Mammary epithelial cell (primary cell): ENCODE results near the gene ACSM6.

DNA sequence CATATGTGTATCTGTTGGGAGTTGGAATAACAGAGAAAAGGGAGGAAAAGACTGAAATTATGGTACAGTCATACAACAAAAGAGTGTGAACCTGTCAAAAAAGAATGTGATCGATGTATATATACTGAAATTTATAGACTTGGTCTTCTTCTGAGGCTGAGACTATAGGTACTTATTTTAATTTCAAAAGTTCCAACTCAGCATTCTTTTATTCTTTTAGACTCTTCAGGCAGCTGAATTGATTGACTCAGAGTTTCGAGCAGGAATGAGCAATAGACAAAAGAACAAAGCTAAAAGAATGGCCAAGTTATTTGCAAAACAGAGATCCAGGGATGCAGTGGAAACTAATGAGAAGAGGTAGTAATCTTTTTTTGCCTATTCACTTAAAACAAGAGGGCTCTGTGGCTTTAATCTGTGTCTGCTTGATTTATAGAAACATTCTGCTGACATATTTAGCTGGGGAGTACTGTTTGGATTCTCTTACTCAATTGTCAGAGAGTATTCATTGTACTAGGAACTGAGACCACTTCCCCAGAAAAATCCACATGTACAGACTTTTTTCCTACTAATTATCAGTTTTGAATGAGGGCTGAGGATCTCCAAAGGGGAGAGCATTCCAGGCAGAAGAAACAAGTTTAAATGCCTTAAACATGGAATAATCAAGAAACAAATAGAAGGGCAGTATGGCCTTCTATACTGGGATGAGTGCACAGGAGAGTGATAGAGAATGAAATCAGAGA lies 30.1 kb downstream of the BTAF1 start:
- CAGE, long polyA plus RNA, result no peak
- RRBS, result no CpG with 5 or more reads among the region's 2 CpGs

DNA sequence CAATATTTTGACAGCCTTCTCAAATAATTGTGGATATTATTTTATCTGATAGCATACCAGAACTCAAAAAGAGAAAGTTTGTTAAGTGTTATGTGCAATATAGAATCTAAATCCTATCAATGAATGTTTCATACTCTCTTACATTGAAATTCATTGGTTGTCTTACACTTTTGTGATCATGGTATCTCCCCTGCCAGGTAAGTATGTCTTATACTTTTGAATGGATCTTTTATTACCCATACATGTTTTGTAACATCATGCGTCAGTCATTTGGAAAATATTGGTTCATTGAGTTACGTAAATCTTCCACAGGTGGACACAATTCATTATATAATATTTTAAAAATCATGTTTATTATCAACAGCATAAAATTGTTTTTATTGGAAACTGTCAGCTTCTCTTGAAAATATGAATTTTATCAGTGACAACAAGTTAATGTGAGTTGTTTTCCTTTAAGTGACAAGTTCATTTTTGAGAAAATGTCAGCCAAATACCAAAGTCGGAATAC lies 82.7 kb downstream of the BTAF1 start:
- CAGE, long polyA plus RNA, result no peak
- RRBS, result no CpG with 5 or more reads among the region's 3 CpGs

DNA sequence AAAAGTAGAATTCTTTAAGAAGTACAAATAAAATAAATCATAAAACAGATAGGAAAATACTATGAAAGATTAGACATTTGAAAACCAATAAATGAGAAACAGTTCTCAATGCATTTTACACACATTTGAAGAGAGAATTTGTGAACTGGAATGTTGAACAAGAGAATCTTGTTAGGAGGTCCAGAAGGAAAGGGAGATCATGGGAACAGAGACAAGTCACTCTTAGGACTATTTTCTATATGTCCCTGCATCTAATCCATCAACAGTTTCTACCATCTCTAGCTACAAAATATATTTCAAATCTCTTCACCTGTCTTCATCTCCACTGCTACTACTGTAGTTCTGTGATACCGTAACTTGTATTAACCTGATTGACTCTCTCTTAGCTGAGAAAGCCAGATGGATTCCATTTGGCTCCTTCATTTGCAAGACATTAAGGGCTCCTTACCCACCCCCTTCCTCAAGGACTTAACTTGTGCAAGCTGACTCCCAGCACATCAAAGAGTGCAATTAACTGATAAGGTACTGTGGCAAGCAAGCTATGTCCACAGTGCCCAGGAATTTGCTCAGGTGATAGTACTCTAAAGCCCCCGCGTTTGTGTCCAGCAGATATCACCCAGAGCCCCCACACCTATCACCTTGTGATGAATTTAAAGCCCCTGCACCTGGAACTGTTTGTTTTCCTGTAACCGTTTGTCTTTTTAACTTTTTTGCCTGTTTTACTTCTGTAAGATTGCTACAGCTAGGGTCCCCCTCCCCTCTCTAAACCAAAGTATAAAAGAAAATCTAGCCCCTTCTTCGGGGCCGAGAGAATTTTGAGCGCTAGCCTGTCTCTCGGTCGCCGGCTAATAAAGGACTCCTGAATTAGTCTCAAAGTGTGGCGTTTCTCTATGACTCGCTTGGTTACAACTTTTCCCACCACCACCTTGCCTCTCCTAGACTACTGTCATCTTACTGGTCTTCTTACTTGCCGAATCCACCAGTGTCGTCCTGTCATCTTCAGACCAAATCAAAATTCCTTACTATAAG lies 109.5 kb downstream of the BTAF1 start:
- CAGE, long polyA plus RNA, result no peak
- RRBS, result no CpG with 5 or more reads among the region's 14 CpGs

DNA sequence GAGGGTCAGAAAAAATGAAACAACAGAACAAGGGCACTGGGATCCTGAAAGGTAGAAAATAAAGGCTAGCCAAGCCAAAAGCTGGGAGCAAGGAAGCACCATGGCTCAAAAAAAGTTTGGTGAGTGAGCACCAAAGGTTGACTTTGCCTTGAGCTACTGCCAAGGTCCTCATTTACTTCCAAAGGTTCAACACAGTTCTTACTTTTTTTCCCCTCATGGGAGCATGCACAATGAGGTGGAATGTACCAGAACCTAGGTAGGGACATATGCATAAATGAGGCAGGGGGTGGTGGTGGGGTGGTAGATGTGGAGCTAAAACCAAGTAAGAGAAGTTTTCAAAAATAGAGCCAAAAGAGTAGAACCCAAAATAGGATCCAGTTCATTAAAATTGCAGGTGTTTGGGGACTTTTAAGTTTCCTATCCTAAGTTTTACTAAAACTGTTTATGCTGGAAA lies 182.7 kb downstream of the CPEB3 start:
- CAGE, long polyA plus RNA, result no peak

GRCh38 chr10:92180474-92181183 lies 110.2 kb downstream of the CPEB3 start:
- CAGE, long polyA plus RNA, result no peak
- RRBS, result no CpG with 5 or more reads among the region's 3 CpGs

- CAGE, long polyA plus RNA, result no peak
- RRBS, result 2% methylated on average over 8 of the region's 77 CpGs
These were observed 51.2 kb downstream of the CPEB3 start for GRCh38 chr10:92239537-92240282.

DNA sequence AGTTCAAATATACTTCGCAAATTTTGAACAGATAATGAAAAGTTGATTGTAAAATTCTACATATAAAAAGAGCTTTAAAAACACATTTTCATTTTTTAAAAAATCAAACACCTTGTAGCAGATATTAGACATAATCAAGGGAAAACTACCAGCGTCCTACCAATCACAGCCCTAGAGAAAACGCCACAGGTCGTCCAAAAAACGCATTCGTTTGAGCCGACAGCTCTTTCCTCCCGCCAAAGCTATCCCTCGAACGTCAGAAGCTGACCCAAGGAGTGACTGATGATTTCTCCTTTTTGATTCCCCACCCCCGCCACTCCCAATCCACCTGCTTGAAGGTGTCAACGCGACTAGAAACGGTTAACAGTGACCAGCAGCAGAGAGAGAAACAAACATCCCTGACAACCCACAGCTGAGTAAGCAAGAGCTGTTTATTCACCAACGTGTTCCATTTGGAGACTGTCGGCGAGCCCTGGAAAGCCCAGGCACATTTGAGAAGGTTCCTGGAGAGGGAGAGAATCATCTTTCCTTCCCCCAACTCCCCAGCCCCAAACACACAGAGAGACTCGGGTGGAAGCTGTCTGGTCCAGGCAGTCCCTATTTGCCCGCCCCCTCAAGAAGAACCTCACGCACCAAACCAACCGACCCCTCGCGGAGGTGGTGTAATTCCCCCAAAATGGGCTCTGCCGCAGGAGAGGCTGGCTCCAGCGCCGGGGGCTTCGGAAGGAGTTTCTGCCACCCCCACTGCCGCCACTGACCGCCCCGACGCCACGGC lies 652 bp downstream of the CPEB3 start:
- CAGE, long polyA plus RNA, result no peak
- RRBS, result under 1% methylated on average over 7 of the region's 32 CpGs

DNA sequence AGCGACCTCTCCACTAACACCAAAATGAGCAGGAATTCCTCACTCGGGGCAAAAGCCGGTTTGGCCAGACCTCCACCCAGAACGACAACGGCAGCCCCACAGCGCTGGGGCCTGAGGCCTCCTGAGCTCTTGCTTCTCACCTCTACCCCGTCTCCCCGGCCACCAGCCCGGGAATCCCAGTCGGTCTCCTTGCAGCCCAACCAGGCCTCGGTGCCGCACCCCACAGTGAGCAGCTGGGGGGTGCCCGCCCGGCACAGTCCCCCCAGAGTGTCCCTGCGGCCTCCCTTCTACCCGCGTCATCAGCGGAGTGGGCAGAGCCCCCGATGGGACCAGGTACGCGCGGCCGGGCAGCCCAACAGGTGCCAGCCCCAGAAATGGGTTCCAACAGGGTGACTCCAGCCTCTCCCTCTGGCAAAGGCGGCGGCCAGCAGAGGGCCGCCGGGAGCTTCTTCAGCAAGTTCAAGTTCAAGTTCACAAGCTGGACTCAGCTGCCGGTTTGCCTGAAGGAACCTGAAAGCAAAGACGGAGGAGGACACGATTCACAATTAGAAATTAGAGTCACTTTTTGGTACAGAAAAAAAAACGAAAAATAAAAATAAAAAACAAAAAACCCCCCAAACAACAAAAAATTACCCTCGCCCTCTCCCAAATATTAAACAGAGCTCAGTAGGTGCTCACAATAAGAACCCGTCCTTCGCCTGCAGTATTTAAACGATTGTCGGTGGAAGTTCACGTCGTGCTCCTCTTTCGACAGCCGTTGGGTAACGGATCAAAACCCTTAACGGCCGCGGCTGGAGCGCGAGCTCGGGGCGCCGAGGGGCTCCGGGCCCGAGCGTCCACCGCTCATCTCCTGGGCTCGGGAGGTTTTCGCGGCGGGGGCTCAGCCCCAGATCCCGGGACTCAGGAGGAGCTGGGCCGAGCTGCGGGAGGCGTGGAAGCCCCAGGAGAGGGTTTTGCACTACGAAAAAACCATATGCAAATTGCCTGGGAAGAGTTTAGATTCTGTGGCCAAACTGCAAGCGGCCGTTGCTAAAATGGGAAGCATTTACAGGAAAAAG lies 129.2 kb downstream of the MARCHF5 start:
- CAGE, long polyA plus RNA, result no peak
- RRBS, result 32% methylated on average over 25 of the region's 64 CpGs

GRCh38 chr10:92538217-92538749 lies 35.6 kb downstream of the IDE start:
- CAGE, long polyA plus RNA, result no peak
- RRBS, result no CpG with 5 or more reads among the region's 4 CpGs

GRCh38 chr10:92541195-92541429 lies 32.8 kb downstream of the IDE start:
- CAGE, long polyA plus RNA, result no peak
- RRBS, result no CpG with 5 or more reads among the region's 1 CpG

- CAGE, long polyA plus RNA, result no peak
- RRBS, result no CpG with 5 or more reads among the region's 4 CpGs
These were observed 57.8 kb downstream of the HHEX start for GRCh38 chr10:92747468-92748134.

DNA sequence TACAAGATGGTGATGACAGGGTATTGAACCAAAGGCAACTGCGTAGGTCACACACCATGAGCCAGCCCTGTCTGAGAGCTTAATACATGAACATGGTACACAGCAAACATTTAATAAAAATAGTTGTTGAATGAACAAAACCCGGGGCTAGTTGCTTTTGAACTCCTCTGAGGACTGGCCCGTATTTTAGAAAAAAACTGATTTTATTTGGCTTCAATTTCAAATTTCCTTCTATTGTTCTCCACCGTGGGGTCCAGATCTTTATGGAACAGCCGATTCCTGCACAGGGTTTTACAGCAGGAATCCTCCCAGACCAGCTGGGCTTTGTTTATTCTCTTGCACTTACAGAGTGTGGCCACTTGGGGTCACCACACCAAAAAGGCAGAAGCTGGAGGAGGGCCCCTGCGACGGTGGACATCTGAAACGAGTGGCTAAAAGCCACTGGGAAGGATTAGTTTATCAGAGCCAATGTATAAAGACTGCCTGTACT lies 5.4 kb upstream of the EXOC6 start:
- CAGE, long polyA plus RNA, result no peak
- RRBS, result no CpG with 5 or more reads among the region's 8 CpGs

GRCh38 chr10:93198816-93199616 lies 125.3 kb downstream of the CYP26A1 start:
- CAGE, long polyA plus RNA, result no peak
- RRBS, result no CpG with 5 or more reads among the region's 17 CpGs

DNA sequence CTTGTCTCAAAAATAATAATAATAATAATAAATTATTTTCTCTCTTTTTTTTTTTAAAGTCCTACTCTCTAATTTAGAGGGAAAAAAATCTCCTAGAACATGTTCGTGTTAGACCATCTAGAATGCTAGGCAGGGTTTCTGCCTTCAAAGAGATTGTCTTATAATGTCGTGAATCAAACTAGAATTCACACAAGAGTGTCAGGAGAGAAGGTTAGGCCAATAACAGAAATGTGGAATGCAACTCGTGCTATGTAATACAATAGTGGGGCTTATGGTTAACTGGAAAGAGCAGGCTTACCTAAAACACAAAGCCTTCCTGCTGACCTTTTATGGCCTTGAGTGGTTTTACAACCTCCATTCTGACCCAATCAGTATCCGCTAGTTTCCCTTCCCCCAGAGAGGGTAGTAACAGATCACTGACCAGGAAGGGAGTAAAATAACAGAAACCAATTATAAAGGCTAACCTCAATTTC lies 46.2 kb downstream of the MYOF start:
- CAGE, long polyA plus RNA, result no peak
- RRBS, result no CpG with 5 or more reads among the region's 4 CpGs

DNA sequence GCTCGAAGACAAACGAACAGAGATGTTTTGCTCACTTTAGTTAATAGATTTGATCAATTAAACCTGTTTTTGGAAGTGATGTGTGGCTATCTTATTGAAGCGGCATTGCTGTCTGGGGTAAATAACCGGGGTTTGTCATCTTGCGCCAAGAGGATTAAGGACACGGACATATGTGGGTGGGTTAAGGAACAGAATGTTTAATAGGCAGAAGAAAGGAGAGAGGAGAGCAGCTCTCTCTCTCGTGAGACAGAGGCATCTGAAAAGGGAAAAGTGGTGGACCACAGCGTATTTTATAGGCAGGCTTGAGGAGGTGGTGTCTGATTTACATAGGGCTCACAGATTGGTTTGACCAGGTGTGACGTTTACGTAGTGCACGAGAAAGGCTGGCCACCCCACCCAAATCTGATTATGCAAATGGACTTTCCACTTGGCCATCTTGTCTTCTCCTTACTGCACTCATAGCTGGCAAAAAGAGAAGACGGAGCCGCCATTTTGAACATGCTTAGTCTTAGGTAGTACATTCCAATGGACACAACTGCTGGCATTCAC lies 11.0 kb downstream of the RBP4 start:
- CAGE, long polyA plus RNA, result no peak
- RRBS, result no CpG with 5 or more reads among the region's 13 CpGs

- CAGE, long polyA plus RNA, result no peak
- RRBS, result no CpG with 5 or more reads among the region's 8 CpGs
These were observed 1.9 kb upstream of the PLCE1 start for GRCh38 chr10:93991698-93992336.

DNA sequence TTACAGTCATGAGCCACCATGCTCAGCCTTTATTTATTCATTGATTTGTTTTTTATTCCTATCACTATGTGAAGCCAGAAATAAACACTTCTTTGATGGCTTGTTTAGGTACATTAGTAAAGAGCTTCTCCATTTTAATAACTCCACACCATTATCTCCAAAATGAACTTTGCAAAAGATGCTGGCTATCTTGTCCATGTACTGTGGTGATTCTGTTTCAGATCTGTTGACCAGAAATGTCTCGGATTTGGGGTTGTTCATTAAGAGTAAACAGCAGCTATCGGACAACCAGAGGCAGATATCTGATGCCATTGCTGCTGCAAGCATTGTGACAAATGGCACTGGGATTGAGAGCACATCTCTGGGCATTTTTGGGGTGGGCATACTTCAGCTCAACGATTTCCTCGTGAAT lies 100.5 kb downstream of the NOC3L start:
- CAGE, long polyA plus RNA, result no peak
- RRBS, result no CpG with 5 or more reads among the region's 4 CpGs

DNA sequence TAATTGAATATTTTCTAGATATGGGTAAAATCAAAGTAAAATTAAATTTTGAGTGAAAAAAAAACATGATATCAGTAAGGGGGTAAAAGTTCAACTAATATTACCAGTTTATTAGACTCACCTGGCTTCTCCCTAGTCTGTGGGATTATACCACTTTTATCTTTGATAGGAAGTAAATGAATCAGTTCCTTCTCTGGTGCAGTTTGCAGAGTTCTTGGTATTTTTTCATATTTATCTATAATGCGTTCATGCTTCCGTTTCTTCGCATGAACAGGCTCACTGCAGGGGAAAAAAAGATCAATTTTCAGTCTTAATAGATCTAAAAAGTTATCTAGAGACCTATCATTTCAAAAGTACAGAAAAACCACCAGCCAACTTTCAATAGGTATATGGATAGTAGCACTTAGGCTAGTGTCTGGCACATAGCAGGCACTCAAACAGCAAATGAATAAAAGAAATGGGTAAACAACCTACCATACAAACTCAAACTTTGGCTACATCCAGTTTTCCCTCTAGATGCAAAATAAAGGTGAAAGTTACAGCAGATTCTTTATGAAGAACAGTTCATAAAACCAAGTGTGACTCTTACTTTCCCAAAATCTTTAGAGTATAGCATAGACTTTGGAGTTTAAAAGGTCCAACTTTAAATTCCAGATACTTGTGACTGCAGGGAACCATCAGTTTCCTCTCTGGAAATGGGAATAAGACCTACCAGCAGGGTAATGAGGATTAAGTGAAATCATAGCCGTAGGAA lies 5.5 kb downstream of the NOC3L start:
- CAGE, long polyA plus RNA, result no peak
- RRBS, result no CpG with 5 or more reads among the region's 4 CpGs

DNA sequence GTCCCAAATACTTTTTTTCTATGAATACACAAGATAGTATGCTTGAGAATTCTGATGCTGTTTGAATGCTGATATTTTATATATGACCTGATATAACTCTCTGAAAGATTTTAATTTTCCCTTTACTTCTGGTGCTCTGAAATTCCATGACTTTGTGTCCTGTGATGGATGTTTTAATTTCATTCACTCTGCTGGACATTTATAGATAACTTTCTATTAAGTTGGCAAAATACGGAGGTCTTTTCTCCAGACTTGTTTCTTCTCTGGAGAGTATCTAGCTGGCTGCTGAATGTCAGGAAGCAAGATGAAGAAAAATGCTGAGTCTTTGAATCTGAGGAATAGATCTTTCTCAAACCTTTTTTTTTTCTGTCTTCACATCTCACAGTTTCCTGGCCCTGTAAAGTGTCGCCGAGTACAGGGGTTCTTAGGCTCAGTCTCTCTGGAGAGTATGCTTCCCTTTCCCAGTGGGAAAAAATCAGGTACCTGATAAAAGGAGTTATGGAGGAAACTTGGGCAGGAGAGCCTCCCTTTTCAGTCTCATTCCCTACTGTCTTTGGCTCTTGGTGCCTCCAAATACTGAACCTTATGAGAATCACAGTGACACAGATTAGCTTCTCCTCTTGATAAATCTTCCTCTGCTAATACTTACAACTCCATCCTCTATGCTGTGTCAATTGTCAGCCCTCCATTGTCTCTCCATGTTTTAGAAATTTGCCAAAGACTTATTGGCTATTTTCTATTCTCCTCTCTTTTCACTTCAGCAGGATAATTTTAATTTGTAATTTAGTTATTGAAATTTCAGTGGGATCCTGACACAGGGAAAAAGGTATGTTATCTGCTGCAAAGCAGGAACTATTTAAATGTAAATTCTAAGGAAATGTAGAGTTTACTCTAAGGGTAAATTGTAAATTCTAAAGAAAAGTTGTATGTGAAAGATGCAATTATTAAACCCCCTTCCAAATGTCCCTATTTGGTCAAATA lies 24.7 kb downstream of the CYP2C8 start:
- CAGE, long polyA plus RNA, result no peak
- RRBS, result no CpG with 5 or more reads among the region's 3 CpGs

- CAGE, long polyA plus RNA, result no peak
- RRBS, result no CpG with 5 or more reads among the region's 1 CpG
These were observed at the start of gene ACSM6 for GRCh38 chr10:95193977-95194473. ACSM6 (plus strand) TSS chr10:95194238.